Cardiac fibroblast (primary cell): ENCODE measurements around a stretch of chr3.

DNA sequence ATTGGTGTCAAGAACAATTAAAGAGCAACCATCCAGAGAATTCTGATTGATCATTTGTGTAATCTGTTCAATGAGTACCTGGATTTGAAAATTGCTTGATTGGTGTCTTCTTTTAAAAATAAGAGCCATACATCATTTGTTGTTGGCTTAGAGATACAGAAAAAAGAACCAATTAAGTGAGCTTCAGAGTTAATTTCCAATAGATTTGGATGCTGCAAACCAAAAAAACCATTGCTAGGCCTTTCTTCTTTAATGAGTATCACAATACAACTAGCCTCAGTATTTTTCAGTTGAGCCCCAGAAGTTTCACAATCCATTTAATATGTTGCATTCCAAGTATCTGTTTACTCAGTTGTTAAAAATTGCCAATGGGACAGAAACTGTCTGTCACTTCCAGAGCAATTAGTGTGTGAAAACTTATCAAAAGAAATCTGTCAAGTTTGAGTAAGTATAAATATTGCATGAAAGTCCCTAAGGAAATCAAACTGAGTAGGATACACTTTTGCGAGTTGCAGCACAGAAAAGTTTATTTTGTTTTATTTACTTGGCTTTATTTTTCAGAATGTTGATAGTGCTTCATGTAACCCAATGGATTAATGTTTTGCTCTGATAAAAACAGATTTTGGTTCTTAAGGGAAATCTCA is 247.8 kb downstream of the IL5RA start:
- RRBS = no CpG with 5 or more reads among the region's 1 CpG

DNA sequence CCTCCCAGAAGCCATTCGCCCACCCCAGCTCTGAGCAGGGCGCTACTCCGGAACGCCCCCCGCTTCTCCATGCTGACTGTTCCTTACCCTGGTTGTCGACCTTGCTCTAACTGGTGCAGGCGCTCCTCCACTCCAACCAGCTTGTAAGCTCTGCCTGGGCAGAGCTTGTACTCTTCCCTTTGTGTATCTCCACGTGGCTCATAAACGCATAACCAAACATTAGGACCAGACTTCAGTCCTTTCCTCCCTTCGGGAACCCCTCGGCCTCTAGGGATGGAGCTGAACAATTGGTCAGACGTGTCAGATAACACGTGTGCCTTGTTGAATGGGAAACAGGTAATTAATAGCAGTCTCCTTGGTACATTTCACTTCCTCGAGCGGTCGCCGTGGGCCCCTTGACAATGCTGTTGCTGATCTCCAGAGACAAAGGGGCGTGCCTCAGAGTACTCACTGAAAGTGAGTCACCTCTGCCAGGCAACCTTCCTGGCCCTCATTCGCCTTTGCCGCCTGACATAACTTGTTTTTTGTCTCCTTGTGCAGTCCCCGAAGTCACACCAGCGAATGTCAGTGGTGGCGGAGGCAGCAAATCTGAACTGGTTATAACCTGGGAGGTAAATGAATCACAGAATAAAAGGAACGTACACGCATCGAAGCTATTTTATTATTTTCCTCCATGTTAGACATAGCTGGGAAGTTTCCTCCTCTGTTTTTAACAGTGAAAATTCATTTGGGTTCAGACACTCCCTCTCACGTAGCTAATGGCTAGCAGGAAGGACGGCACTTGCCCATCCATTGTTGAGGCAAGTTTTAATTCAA is 71.6 kb downstream of the IL5RA start:
- RRBS = 93% methylated on average over 3 of the region's 28 CpGs

DNA sequence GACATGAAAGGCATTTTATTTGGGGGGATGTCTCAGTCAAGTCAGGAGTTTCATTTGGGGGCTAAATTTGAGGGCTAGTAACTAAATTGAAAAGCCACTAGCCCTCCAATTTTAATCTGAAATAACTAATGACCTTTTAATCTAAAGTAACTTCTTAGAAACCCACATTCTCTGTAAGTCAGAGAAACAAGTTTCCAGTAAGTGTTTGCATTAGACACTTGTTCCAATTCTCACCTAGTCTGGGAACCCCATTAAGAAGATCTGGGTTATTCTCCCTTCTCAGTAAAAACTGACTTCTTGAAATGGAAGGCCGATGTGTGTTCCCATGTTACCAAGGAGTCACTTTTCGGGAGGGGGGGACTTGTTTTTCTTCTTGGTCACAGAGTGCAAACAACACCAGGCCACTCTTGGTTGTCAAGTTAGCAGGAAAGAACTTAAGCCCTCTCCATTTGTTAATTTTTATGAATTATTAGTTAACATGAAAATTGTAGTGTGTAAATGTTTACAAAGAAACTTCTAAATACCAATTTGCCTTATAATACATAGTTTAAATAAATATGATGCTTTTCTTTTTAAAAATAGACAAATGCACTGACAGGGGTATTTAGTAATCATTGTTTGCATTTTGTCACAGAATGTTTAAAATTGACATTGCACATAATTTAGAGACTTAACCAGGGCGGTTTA is 55.6 kb downstream of the ITPR1 start:
- RRBS = no CpG with 5 or more reads among the region's 3 CpGs

DNA sequence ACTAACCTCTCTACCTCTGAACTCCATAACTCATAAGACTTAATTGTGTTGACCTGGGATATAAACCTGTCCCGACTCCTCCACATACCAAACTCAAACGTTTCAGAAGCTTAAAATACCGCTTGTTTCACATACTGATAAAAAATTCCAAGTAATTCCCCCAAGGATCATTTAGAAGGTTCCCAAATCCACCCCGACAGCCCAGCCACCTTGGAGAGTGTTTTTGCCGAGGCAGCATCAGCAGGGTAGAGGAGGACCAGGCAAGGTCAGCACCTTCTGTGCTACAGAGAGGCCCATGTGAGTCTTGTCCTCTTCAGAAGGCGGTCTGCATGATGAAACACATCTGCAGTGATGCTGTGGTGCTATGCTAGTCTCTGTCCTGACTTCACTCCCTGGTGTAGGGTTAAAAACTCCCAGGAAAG is 87.8 kb downstream of the ITPR1 start:
- RRBS = no CpG with 5 or more reads among the region's 6 CpGs

GRCh38 chr3:4712025-4712671 is 219.0 kb downstream of the ITPR1 start:
- RRBS = no CpG with 5 or more reads among the region's 9 CpGs

DNA sequence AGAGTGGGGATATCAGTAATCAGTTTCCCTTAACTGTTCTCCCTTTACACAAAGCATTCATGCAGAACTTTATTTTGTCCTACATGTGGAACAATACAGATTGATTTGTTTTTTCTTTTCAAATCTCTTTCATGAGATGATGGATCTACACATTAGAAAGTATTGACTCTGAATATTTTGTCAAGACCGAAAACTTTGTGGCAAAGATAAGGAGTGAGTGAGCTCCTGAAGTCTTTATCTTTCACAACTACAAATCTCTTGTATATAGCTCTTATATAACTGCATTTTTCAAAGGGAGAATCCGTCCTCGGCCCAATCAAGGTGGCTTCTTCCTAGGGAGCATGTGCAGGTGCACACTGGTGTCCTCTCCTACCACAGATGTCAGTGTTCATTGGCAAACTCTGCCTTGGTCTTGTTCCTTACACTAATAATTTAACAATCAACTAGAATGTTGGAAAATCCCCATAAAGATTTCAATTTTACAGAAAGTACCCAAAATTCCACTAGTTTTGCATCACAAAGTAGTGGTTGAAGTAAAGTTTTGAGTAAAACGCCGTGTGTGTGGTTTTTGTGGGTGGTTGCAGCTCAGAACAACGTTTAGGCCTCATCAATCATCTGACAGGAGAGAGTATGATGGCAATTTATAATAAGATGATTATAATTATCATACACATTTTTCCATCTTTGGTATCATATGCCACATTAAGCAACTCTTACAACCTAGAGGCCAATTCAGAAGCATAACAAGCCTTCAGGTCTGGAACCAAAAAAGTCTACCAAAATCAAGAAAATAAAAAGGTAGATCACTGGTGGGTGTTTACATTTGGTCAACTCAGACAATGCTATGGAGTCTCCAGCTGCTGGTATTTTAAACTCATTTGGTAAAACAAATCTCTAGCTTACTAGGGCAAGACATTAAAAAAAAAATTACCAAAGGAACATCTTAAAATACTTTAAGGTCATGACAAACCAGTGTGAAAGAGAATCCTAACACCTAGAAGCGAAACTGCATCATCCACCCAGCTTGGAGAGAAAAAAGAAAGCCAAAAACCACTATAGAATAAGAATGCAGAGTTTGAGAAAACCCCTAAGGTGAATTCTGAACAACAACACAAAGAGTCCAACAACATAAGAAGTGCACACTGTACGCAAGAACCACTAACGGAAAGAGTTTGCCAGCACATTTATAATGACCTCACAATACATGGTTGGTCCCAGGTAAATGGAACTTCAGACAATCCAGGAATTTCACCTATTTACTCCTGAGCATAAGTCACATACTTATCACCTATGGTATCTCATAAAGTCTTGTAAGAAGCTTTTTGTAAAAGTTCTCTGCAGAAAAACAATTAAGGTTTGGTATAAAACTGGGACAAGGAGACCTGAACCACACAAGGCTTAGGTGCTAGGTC is 128.8 kb upstream of the BHLHE40 start:
- RRBS = no CpG with 5 or more reads among the region's 9 CpGs

- RRBS = no CpG with 5 or more reads among the region's 11 CpGs
Measured at GRCh38 chr3:4965908-4966614, 13.2 kb upstream of the BHLHE40 start.

DNA sequence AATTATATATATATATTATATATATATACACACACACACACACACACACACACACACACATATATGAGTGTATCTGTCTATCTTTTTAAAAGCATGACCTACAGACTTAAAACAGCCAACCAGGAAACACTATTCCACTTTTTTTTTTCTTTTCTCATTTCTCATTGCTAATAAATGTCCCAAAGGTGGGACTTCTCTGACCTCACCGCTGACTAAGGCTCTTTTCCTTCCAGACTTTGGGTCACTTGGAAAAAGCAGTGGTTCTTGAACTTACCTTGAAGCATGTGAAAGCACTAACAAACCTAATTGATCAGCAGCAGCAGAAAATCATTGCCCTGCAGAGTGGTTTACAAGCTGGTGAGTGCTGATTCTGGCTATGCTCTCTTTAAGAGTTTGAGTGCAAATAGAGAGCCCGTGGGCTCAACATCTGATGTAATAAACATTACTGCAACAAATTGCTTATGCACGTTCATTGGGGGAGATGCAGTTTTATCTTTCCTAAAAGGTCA is 2.0 kb downstream of the BHLHE40 start:
- RRBS = no CpG with 5 or more reads among the region's 3 CpGs

GRCh38 chr3:4981668-4982169 is 2.5 kb downstream of the BHLHE40 start:
- RRBS = no CpG with 5 or more reads among the region's 5 CpGs

DNA sequence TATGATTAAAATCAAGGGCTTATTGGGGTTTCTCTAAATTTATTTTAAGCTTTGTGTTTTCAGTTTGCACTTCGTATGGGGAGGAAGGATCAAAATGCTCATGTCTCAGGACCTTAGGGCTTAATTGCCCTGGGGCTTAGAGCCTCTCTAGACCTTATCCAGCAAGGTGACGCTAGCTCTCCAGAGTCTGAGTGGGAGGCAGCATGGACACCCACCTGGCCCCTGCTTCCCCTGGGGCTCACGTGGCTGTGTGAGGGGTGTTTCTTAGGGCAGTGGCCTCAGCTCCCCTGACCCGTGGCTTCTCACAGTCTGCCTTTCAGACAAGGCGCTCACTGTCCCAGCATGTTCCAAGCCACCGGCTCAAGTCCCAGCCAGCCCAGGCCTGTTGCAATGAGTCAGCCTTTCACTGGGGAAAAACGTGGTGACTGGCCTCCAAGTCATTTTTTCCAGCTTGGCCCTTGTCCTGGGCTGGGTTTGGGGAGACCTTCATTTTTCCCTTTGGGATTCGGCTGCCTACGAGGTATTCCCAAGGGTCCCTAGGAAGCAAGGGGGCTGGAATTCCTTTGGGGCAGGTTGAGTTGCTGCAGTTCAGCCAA is 15.6 kb downstream of the BHLHE40 start:
- RRBS = no CpG with 5 or more reads among the region's 9 CpGs

DNA sequence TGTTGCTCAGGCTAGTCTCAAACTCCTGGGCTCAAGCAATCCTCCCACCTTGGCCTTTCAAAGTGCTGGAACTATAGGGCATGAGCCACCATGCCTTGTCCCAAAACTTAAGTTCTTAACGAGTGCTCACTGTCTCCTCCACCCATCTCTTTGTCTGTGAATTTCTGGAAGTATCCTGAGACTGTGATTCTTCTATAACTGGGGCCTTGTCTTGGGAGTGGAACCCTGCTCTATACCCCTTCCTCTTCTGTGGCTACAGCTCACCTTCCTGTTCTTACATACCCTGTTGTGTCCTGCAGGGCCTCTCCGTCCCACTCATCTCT is 66.9 kb upstream of the ARL8B start:
- RRBS = no CpG with 5 or more reads among the region's 2 CpGs

DNA sequence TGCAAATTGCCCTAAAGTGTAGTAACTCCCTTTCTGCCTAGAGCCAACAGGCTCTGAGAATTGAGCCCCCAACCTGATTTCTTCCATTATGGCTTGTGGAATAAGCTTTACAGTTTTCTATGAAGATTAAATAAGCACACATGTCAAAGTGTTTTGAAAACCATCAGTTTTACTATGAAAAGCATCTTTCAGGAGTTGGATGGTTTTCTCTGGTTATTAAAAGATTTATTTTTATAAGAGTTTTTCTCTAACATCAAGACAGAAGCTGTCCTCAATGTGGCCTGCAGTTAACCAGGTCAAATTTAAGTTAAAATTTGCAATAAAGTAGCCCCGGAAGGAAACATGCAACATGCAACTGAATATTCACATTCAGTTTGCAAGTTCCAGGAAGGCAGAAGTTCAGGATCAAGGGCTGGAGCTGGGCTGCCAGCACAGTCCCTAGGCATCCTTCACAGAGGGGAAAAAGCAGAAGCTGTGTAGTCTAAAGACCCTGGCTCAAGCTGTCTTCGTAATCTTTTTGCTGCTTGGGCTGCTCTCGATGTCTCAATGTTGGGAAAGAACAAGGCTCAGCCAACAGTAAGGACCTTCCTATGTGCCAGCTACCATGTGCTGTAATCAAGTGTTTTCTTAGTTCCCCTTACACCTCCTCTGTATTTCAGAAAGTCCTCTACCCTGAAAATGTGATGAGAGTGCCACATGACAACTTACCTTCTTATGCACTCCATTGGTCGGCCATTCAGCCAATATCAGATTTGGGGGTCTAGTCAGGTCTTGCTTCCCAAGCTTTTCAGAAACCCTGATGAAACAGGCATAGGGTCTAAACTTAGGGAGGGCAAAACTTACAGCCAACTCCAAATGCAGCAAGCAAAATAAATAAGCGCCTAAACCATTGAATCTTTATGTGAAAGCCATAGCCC is 1.5 kb upstream of the EDEM1 start:
- RRBS = no CpG with 5 or more reads among the region's 5 CpGs

DNA sequence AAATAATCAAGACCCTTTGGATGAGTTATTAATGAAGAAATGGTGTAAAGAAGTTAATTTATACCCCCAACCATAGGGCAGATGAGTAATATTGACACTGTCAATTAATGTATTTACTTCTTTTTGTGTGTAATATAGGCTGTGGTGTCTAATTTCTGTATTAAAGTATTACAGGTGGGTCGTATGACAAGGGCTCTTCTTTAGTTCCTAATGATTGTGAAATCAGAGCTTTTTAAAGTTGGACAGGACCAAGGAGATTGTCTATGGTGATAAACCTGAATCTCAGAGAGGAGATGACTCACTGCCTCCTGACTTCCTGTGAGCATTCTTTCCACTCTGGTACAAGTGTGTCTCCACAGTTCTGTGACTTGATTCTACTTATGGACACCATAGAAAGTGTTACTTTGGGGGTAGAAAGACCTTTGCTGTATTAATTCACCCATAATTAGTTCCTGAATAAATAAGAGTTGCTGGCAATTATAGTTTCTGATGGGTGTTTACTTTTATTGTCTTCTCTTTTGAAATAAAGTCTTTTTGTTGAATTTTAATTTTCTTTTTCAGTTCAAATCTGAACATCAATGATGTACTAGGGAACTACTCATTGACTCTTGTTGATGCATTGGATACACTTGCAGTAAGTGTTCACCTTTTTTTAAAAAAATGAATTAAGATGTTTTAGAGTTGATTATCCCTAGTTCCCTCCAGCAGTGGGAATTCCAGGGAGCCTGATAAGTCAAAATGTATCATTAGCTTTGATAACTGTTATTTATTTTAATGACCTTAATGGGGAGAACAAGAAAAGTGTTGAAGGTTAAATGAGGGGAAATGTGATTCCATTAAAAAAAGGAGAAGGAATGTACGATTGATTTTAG is 7.4 kb downstream of the EDEM1 start:
- RRBS = no CpG with 5 or more reads among the region's 2 CpGs

DNA sequence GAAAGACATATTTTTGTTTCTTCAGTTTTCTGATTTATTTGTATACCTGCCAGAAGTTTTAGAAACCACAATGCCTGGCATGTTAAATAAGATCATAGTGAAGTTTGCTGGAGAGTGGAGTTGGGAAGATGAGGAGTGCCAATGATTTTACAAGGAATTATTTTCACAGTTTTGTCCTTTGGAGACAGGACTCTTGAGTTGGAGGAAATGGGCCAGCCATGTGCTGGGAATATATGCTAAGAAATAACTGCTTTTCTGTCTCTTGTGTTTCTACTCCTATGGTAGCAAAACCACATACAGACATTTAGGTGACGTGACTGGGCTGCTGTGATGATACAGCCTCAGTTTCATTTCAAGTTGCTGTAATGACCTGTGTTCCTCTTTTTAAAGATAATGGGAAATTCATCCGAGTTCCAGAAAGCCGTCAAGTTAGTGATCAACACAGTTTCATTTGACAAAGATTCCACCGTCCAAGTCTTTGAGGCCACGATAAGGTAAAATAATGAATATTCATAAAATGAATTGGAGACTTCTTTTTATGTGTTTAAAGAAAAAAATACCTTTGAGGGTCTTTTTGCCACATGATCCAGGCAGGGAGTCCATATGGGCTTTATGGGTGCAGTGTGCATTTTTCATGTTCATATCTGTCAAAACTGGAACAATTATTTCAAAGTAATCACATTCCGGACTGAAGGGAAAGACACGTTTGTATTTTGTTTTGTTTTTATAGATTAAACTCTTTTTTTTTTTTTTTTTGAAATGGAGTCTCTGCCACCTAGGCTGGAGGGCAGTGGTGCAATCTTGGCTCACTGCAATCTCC is 11.9 kb downstream of the EDEM1 start:
- RRBS = no CpG with 5 or more reads among the region's 7 CpGs

DNA sequence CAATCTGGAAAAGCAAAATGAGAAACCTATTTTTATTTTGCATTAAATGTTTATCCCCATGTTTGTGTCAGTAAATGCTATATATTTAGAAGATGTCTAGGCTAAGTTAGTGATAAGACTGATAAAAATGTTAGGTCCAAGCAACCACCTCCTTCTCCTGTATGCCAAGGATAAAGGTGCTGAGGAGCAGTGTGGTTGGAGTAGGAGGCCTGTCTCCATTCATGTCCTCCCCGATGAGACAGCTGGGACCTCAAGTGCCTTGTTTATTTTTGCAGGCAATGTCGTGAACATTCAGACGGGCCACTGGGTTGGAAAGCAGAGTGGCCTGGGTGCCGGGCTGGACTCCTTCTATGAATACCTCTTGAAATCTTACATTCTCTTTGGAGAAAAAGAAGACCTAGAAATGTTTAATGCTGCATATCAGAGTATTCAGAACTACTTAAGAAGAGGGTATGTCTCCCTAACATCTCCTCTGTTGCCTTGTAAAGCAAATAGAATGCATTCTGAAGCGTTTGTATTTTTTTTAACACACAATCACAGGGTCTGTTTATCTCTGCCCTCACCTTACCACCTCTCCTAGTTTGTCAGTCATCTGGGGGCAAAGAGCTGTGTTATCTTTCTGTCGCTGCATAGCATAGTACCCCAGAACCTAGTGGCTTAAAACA is 17.4 kb downstream of the EDEM1 start:
- RRBS = no CpG with 5 or more reads among the region's 6 CpGs

GRCh38 chr3:7204742-7205232 is 343.9 kb downstream of the GRM7 start:
- RRBS = no CpG with 5 or more reads among the region's 3 CpGs

DNA sequence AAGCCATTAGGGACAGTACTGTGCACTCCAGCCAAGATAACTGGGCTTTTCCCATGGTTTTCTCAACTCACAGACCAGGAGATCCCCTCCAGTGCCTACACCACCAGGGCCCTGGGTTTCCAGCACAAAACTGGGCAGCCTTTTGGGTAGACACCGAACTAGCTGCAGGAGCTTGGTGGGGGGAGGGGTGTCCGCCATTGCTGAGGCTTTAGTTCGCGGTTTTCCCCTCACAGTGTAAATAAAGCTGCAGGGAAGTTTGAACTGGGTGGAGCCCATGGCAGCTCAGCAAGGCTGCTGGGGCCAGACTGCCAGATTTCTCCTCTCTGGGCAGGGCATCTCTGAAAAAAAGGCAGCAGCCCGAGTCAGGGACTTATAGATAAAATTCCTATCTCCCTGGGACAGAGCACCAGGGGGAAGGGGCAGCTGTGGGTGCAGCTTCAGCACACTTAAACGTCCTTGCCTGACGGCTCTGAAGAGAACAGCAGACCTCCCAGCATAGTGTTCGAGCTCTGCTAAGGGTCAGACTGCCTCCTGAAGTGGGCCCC is 129.5 kb upstream of the LMCD1 start:
- RRBS = no CpG with 5 or more reads among the region's 8 CpGs

DNA sequence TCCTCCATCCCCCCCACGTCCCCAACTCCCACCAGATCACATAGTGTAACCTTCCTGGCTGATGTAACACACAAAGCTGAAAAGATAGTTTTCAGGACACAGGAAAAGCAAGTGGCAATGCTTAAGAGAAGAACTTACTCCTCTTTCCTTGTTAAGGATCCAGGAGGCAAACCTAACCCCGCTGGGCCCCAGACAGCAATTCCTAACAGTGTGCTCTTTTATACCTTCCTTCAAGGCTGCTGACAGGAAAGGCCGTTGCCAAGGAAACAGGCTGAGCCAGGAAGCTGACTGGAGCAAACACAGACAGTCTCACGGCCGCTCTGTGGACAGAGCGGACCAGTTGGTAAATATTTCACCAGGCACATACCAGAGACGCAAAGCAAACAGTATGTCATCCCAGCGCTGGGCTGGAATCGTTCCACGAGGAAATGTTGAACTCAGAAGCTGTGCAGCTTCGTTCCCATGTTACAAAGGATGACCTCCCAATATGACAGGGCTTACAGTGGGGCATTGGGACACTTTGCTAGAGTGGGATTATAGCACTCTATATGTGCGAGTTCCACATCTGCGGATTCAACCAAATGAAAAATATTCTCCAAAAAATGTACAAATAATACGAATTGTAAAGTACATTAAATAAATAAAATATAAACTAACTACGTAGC is 57.3 kb upstream of the LMCD1 start:
- RRBS = no CpG with 5 or more reads among the region's 15 CpGs

GRCh38 chr3:8529032-8529864 is 27.6 kb downstream of the LMCD1 start:
- RRBS = no CpG with 5 or more reads among the region's 11 CpGs

DNA sequence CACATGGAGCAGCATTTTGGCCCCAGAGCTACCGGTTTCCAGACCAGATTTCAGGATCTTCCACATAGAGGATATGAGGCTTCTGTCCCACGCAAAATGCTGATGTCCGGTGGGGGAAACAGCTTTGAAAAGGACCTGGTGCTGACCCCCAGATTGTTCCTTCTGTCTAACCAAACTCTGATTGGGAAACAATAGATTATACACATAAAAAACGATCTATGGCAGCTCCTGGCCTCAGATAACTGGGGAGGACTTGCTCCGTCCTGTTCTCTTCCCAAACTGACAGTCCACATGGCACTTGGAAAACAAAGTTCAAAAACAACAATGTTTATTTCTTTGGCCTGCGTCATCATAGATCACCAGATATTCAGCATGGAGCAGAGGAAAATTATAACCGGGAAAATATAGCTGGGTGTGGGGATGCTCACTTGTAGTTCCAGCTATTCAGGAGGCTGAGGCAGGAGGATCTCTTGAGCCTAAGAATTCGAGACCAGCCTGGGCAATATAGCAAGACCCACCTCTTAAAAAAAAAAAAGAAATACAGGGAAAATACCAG is 63.8 kb downstream of the SSUH2 start:
- RRBS = 85% methylated on average over 3 of the region's 8 CpGs